MCF 10A (cell line): ENCODE data around the gene NMNAT2.

GRCh38 chr1:183142379-183143192 is 43.5 kb upstream of the LAMC2 start:
- PRO-cap, result no peak
- RRBS, result no CpG with 5 or more reads among the region's 14 CpGs

GRCh38 chr1:183304495-183305124 is 113.6 kb downstream of the NMNAT2 start:
- PRO-cap, result no peak
- RRBS, result no CpG with 5 or more reads among the region's 6 CpGs

DNA sequence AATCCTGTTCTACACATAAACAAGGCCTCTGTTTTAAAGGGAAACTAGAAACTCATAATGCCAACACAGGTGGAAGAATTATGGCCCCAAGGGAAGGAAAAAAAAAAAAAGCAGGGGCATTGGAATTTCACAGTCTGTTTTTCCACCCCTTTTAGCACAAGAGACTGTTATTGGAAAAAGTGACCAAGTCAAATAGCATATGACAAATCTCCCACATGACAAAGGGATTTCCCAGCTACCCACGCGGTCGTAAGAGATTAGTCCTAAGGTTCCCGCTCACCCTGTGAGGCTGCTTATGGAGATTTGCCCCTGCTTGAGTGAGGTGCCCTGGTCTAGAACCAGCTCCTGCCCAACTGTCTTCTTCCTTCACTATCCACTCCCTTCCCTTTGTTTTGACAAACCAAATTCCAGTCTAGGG is 107.4 kb downstream of the NMNAT2 start:
- PRO-cap, result no peak
- RRBS, result no CpG with 5 or more reads among the region's 4 CpGs

DNA sequence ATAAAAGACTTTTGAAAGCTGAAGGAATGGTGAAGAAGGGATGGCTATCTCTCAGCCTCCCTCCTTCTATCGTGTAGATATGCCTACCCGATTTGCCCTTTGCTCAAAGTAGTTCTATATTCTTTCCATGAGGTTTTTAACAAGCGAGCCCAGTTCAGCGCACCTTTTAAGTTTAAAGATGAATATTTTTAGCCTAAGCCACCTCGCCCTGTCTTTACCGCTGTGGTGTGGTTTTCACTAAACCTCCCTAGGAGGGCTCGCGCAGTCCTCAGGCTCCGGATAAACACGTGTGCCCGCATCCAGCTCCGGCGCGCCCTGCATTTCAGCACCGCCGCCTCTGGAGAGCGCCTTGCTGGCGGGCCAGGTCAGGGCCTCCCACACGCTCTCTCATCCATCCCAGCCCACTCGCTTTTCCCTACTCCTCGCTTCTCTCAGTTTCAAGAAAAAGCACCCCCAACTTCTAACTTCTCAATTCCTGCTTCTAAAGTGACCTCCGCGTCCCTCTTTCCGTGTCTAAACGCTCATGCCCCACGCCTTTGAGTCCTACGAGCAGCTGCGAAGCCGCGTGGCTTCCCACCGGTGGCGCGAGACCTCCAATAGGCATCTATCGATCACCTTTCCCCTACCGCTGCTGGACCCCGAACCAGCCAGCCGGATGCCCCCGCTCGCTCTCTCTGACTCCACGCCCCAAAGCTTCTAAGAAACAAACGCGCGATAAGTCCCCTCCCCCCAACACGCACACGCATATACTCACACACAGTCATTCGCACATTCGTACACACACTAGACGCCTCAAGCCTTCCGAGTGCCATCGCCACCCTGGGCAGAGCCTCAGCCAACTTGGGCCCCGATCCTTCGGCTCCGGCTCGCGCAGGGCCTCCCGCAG is 1.3 kb downstream of the NMNAT2 start:
- PRO-cap, result no peak
- RRBS, result 79% methylated on average over 7 of the region's 56 CpGs

- PRO-cap, result bidirectional peak, plus-strand start at chr1:183418394, minus-strand start at chr1:183418350
- RRBS, result 16% methylated on average over 13 of the region's 65 CpGs
Observed at GRCh38 chr1:183417546-183418916, at the start of gene NMNAT2. Gene NMNAT2 (minus strand): TSS chr1:183418380.

- PRO-cap, result bidirectional peak, plus-strand start at chr1:183472058, minus-strand start at chr1:183471969
- RRBS, result 1% methylated on average over 6 of the region's 17 CpGs
Observed at GRCh38 chr1:183471855-183472169, 487 bp upstream of the SMG7 start.

- PRO-cap, result no peak
- RRBS, result no CpG with 5 or more reads among the region's 5 CpGs
Observed at GRCh38 chr1:183559825-183560791, 30.2 kb downstream of the NCF2 start.

- PRO-cap, result bidirectional peak, plus-strand start at chr1:183700011, minus-strand start at chr1:183699894
- RRBS, result no CpG with 5 or more reads among the region's 4 CpGs
Observed at GRCh38 chr1:183699443-183700127, 46.5 kb upstream of the APOBEC4 start.

GRCh38 chr1:183884523-183885128 is 79.7 kb downstream of the RGL1 start:
- PRO-cap, result no peak
- RRBS, result no CpG with 5 or more reads among the region's 6 CpGs

DNA sequence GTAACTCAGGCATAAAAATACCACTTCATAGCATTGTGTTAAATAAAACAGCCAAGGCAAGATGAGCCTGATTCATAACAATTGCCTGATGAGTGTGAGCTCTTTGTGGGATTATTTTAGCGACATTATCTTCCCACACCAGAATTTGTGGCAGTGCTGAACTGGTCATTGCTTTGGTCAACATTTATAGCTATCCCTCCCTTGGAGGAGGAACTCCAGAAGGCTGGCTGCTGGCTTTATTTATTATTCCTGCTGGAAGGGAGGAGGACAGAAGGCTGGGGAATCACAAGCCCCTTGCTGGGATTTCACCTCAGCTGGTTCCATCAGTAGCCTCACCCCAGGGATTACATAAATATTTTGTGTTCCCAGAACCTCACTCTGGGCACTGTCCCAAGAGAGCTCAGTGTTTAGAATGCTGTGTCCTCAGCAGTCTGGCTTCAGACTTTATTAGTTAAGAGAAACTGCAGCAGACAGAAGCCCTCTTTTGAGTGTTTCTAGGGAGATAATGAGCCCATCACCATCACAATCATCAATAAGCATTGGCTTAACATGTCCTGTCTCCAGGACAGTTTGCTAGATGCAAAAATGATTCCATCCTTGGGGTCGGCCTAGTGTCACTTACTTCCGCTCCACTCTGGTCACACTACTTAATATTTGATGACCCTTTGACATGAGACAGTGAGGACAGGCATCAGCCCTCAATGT is 102.8 kb upstream of the C1orf21 start:
- PRO-cap, result no peak
- RRBS, result no CpG with 5 or more reads among the region's 3 CpGs

- PRO-cap, result no peak
- RRBS, result no CpG with 5 or more reads among the region's 24 CpGs
Observed at GRCh38 chr1:184387853-184388879, 1.3 kb downstream of the C1orf21 start.

GRCh38 chr1:184492043-184492547 is 105.3 kb downstream of the C1orf21 start:
- PRO-cap, result no peak
- RRBS, result no CpG with 5 or more reads among the region's 1 CpG

- PRO-cap, result no peak
Observed at GRCh38 chr1:184492628-184492918, 105.7 kb downstream of the C1orf21 start.

DNA sequence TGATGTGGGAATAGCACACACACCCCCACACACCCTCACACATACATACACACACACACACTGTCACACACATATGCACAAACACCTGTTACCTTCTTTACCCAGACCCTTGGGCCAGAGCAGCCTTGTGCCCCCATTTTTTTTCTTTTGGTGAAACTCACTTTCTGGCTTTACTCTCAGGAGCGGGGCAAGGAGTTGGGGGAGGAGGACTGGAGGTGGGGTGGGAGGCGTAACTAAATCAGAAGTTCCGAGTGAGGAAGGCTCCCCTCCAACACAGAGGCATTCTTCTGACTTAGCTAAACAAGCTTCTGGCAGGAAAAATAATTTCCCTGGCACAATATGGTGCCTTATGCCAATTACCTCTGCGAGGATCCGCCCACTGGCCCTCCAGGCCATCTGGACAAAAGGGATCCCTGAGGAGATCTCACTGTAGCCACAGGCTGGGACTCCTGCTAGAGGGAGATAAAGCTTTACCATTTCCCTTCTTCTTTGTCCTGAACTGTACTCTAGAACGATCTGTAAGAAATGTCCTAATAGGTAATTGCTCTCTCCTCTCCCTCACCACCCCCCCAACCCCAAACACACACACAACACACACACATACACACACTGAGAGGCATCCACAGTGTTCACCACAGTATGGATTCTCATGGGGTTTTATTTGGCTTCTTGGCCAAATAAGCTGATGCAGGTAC is 168.8 kb downstream of the C1orf21 start:
- PRO-cap, result no peak
- RRBS, result no CpG with 5 or more reads among the region's 6 CpGs

- PRO-cap, result no peak
- RRBS, result 100% methylated on average over 1 of the region's 3 CpGs
Observed at GRCh38 chr1:184606745-184607355, 147.8 kb downstream of the EDEM3 start.

DNA sequence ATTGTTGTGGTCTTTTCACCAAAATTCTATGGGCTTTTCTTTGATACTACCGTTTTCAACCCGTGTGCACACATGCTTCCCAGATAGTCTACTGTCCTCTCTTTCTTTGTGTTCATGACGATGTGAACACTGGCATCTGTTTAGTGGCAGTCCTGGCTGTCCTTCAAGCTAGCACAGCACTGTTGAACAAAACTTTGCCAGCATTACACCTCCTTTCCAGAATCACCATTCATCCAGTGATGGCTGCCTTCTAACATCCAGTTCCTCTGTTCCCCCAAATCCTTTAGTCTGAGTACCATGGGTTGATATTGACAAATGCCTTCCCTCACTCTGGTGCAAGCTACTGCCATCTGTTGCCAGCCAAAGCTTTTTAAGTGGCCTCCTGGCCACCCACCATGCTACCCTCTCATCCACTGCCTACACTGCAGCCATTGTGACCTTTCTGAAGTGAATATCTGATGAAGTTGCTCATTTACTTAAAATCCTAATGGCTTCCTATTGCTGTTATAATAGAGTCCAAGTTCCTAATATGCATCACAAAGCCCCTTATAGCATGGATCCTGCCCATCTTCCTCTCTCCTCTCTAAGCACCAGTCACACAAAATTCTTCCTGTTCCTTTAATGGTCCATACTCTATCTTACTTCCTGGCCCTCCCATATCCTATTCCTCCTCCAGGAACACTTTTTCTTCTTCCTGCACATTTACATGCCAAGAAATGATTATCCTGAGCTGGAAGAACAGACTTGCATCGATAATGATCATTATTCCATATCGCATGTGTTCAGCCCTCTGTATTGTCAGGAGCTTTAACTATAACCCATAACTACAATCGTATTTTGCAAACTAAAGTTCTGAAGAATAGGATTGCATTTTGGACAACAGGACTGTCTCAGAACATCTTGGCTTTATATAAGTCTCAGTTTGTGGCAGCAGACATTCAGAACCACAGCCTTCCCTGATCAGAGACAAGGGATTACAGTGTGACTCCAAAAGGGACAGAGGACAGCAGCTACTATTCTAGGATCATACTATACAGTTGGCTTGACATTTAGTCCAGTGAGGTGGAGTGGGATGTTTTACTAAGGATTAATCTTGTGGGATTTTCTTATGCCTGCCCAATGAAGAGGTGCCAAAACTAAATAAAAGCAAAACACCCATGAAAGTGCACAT is 94.0 kb downstream of the NIBAN1 start:
- PRO-cap, result no peak
- RRBS, result no CpG with 5 or more reads among the region's 6 CpGs

- PRO-cap, result no peak
- RRBS, result no CpG with 5 or more reads among the region's 3 CpGs
Observed at GRCh38 chr1:184903123-184903737, 71.1 kb downstream of the NIBAN1 start.

- PRO-cap, result no peak
- RRBS, result no CpG with 5 or more reads among the region's 6 CpGs
Observed at GRCh38 chr1:185139174-185139787, 17.5 kb downstream of the TRMT1L start.

- PRO-cap, result no peak
- RRBS, result no CpG with 5 or more reads among the region's 8 CpGs
Observed at GRCh38 chr1:185734770-185735348, 668 bp downstream of the HMCN1 start.

- PRO-cap, result no peak
- RRBS, result no CpG with 5 or more reads among the region's 6 CpGs
Observed at GRCh38 chr1:186344164-186344864, 30.7 kb downstream of the TPR start.